LHCN-M2 (cell line): ENCODE data around the gene ING1.

DNA sequence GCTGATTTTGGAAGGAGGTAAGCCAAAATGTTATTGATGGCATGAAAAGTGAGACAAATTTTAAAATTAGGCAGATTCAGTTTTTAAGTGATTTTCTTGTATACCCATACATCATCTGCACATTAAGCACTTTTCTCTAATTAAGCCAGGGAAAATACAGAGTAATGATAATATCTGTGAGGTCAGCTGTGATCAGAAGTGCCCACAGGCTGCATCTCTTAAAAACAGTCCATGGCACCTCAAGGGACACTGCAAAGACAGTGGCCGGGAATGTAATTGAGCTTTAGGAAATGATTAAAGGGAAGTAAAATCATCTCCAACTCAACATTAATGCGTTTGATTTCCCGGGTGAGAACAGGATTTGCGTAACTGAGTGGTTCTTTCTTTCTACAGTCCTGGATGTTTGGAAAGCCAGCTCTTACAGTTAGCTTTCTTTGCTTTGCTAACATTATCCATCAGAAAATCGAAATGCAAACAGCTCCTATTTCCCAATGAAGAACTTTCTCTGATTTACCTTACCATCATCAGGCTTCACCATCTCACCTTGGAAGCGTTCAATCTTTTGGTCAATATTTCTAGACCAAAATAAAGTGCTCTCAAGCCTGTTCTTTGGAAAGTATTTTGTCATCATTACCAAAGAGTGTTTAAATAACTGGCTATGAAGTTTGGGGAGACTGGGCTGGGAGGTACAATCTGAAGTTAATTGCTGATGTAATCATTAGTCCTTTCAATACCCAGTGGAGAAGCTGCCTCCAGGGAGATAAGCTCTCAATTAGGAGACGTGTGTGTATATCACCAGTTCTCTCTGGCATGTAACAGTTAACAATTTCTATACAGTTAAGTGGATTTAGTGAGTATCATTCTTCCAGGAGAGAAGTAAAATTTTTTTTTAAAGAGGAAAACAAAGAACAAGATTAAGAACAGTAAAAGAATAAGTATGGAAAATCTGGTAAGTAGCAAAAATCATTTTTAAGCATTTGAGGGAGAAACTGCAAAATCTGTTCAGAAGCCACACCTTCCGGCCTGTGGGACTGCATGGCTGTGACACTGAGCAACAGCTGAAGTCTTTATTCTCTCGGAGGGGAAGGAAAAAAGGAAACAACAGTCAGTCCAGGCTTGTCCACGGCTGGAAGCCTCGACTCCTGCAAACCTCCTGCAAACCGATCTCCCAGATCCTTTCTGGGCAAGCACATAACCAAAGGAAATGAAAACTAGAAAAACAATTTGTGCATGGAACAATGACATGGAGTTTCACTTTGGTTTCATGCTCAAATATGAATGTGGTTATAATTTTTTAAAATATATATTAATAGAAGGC is 1.5 kb downstream of the COL4A1 start:
- RAMPAGE, long total RNA: no peak

DNA sequence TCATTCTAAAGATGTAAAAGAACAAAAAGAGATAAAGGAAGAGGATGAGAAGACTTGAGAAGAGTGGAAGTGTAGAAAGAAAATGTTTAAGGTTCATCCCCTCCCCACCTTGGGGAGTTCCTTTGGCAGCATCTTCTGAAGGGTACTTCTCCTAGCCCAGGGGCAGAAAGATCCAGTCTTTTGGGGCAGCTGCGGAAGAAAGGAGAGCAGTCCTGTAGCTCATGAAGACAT is 33.3 kb downstream of the COL4A2 start:
- RAMPAGE, long total RNA: no peak

GRCh38 chr13:110361014-110362209 is 54.3 kb downstream of the COL4A2 start:
- RAMPAGE, long total RNA: no peak

DNA sequence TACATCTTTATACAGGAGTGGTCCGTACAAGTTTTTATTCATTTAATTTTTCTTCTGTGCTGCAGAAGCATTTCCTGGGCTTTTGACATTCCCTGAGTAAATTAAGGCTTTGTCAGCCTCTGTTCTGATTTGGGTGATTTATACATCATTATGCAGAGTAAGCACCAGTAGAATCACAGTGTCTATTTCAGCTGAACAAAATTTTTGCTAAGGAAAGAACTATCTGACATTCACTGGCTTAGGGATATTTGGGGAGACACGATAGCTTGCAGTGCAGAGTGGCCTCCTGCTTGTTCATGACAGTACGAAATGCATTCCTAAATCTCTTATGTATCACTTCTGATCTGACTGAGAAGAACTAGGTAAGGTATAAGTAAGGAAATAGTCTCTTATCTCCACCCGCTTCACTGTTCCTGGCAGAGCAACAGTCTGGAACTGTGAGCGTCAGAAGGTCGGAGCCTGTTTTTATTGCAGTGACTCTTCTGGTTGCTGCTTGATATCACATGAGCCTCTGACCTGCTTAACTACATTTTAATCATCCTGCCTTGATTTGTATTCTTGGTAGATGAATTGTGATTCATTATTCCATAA is 68.9 kb downstream of the COL4A2 start:
- RAMPAGE, long total RNA: no peak

DNA sequence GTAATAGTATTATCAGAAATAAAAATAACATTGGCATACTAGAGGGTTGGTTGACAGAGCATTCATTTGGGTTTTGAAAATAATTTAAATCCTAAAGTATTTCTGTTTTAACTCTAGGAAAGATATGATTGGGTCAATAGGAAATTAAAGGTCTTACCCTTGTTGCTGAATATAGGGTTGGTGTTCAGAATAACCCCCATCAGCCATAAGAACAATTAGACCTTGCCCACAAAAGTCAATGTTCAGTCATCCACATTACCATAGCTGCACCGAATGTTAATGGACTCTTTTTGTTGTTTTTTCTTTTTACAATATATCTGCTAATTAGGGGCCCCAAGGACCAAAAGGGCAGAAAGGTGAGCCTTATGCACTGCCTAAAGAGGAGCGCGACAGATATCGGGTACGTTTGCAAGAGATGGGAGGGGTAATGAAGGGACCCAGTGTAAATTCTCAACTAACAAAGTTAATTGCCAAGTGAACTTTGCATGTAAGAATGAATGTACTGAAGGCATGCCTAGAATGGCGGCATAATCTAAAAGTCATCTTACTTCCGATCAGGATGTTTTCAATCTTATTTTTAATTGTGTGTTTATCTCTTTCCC is 122.6 kb downstream of the COL4A2 start:
- RAMPAGE, long total RNA: no peak

GRCh38 chr13:110473703-110474651 is 87.5 kb downstream of the RAB20 start:
- RAMPAGE, long total RNA: no peak

DNA sequence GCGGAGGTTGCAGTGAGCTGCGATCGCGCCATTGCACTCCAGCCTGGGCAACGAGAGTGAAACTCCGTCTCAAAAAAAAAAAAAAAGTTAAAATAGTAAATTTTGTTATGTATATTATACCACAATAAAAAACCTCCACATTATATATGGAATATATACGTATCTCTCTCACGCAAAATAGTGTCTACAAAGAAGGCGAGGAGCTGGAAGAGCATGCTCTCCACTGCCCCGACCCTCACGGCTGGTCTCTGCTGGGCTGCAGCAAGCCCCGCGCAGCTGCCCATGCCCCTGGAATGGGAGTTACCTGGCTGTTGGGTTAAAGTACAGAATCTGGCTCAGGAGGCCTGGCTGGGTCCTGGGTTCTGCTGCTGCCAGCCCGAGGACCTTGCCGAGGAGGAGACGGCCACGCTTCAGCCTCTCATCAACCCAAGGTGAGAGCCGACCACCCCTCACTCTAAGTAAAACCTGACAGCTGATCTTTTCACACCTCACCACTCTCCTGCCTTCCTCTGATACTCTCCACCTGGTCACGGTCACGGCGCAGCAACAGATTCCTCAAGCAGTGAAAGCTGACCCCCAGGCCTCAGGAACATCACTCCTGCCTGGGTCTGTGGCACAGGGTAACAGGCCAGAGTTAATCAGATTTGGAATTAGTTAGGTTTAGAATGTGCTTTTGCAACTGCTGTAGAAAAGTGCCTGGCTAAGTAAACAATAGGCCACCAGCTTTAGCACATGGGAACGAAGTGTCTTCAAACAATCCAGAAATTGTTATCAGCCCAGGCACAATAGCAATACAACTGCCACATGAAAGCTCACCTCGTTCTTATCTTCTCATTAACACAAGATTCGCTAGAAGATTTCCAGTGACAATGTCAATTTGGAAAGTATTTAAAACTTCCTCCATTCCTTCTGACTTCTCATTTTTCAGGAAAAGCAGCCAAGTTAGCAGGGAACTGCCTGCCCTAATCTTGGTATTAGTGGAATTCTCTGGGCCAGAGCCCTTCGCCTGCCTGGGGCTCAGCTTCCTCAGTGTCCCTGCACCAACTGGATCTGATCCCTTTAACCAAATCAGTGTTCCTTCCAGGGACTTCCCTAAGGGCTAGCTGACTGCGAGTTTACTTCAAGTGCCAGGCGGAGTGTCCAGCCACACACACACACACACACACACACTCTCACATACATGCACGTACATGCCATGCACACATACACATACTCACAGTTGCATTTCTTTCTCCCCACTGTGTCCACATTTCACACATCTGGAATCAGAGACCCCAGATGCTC is 20.4 kb downstream of the RAB20 start:
- RAMPAGE, long total RNA: no peak

- RAMPAGE, long total RNA: no peak
Measured at GRCh38 chr13:110554150-110554844, 7.2 kb downstream of the RAB20 start.

GRCh38 chr13:110557335-110558497 is 3.8 kb downstream of the RAB20 start:
- RAMPAGE, long total RNA: no peak

- RAMPAGE, long total RNA: no peak
Measured at GRCh38 chr13:110559064-110559945, 2.2 kb downstream of the RAB20 start.

DNA sequence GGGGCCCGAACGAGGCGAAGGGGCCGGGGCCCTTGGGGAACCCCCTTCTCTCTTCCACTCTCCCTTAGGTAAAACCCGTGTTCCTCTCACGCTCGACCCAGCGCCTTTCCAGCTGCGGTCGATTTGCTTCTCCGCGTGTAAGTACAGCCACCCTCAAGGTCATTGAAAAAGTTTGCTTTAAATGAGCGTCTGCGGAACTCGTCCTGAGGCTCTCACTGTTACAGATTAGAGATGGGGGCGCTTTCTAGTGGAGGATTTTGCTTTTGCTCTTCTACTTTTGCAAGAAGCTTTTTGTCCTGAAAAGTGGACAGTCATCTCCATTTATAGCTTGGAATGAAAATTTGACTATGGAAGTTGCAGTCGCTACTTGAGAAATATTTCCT is 464 bp upstream of the RAB20 start:
- RAMPAGE, long total RNA: no peak

DNA sequence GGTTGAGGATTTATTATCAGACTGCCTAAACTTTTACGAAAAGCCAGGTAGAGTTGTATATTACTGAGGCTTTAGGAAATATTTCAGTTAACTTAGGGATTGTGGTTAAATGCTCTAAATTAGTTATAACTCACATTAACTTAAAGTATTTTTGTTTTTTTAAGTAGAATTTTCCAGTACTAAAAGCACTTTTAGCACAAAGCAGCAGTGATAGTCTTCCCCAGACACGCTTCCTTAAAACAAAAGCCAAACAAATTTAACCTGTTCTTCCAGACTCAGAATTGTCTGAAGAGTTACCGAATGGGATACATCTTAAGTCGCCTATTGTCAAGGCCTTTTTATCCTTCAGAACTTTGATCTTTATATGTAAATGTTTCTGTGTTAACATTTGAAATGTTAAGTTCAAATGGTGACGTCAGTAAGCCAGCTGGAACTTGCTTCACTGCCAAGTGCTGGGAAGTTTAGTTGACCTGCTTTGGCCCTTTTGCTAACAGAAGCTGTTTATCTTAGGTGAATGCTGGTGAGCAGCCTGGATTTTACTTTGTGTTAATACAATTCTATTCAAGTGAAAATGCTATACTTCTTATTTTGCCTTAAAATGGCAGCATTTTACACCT is 1.8 kb downstream of the NAXD start:
- RAMPAGE, long total RNA: no peak

DNA sequence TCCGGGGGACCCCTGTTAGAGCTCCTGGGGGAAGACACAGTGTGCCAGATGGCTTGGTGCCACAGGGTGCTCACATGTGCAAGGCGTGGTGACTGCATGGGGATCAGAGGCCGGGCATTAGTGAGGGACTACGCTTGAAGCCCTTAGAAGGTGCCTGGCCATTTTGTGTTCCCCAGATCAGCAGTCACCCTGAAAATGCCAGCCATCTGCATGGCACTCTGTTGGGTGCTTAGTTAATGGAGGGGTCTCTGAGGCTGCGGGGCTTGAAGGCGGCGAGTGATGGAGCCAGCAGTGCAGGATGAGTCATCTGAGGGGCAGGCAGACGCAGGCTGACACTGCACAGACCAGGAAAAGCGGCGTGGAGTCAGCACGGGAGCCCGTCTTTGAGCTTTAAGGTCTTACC is 12.9 kb downstream of the NAXD start:
- RAMPAGE, long total RNA: no peak

- RAMPAGE, long total RNA: no peak
Measured at GRCh38 chr13:110636158-110636406, 20.7 kb downstream of the NAXD start.

DNA sequence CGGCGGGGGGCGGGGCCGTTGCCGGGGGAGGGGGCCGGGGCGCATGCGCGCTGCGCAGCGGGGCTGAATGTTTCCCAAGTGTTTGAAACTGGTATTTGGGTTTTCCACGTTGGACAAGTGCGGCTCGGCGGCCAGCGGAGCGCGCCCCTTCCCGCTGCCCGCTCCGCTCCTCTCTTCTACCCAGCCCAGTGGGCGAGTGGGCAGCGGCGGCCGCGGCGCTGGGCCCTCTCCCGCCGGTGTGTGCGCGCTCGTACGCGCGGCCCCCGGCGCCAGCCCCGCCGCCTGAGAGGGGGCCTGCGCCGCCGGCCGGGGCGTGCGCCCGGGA is at the start of gene ING1:
ING1 (plus strand) TSS at position 98 of the 325 bp plus-strand sequence.
- RAMPAGE, long total RNA: no peak

GRCh38 chr13:110713928-110714713 is 621 bp downstream of the ING1 start:
- RAMPAGE, long total RNA: no peak

DNA sequence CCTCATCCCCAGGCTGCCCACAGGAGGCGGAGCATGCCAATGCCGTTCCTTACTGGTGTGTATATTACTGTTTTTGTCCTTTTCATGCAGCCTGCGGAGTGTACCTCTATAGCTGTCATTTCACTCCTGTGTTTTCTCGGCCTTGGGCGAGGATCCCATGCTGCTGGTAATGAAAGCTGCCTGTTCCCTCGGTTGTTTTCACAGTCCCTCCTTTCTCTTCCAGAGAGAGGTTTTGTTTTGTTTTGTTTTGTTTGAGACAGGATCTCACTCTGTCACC is 44.4 kb downstream of the ANKRD10 start:
- RAMPAGE, long total RNA: no peak

DNA sequence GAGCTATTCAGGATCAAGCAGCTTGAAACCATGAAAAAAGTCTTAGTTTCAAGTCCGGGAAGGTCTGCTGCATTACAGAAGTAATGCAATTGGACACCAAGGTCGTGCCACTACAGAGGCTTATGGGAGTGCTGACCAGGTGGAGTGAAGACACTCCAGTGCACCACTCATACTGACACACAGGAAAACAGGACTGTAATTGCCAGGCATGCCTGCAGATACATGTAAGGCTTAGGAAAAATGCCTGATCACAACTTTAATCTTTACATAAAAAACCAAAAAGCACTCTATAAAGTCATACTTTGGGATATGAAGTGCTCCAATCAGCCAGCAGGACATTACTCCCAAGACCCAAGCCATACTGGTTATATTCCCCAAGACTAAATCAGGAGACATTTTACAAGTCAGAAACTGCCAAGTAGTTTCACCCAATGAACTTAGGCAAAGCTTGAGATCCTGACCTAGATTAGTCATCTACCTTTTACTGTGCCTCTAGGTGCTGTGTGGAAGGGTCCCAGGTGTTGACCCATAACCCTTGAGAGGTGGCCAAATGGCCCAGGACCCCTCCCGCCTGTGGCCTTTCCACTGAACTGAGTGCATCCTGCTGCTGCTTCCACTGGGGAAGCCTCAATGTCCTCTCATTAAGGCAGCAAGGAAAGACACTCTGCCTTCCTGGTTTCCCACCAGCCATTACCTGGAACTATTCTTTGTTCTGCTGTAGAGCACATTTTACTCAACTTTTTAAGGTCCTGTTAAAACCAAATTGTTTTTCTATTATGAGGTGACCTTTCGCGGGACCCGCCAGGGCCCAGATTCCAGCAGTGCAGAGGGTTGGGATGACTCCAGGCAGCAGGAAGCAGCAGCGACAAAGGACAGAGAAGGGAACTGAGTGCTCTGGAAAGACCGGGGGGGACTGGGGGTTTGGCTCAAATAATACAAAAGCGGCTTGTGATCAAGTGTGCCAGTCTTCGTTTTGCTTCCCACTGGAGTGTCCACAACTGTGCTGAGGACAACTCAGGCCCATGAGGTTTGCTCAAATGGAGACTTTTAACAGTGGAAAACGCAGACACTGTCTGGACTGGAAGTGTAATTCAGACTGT is 27.3 kb downstream of the ANKRD10 start:
- RAMPAGE, long total RNA: no peak

DNA sequence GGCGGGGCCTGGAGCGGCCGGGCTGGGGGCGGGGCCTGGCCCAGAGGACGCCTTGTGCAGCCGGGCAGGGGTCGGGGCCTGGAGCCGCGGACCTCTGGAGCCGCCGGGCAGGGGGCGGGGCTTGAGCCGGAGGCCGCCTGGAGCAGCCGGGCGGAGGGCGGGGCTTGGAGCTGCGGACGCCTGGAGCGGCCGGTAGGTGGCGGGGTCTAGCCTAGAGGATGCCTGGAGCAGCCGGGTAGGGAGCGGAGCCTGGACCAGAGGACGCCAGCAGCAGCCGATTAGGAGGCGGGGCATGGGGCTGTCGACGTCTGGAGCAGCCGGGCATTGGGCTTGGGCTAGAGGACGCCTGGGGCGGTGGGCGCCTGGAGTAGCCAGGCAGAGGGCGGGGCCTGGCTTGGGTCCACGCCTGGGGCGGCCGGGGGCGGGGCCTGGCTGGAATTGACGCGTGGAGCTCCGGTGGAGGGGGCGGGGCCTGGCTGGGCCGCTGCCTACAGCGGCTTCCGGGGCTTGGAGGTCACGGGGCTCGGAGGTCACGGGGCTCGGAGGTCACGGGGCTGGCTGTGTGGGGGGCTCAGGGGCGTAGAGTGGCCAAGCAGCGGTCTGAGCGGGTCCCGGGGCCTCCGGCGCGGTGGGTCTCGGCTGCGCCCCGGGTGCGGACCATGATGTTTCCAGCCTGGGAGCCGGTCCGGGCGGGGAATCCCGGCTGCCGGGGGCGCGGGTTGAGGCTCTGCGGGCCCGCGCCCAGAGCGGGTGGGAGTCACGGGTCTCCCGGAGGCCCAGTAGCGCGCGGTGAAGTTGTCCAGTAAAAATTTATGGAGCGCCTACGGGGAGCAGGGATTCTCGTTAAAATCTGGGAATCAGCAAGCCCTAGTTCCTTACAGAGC is 456 bp upstream of the ANKRD10 start:
- RAMPAGE, long total RNA: no peak

DNA sequence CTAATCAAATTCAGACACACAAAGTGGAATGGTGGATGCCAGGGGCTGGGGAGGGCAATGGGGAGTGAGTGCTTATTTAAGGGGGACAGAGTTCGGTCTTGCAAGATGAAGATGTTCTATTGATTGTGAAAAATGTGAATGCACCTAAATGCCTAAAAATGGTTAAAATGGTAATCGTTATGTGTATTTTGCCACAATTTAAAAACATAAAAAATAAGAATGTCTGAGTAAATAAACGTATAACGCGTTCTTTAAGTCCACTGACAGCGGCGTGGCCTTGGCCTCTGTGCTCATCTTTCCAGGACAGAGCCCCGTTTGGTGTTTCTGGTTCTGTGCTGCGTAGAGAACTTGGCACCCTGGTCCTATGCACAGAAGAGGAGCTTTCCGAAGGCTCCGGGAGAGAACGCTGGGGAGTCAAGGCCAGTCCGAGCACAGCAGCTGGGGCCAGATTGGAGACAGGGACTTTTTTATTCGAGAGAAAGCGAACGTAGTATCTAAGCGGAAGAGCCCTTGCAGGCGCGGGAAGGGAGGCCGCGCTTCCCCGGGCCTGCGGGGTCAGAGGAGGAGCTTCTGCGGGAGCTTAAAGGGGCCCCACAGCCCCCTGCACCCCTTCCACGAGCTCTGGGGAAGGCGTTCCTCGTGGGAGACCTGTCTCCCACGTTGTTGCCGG is 48.7 kb upstream of the ARHGEF7 start:
- RAMPAGE, long total RNA: no peak